Heart left ventricle (tissue), 7 donors: ENCODE measurements around the genes ERN1 and POLG2.

DNA sequence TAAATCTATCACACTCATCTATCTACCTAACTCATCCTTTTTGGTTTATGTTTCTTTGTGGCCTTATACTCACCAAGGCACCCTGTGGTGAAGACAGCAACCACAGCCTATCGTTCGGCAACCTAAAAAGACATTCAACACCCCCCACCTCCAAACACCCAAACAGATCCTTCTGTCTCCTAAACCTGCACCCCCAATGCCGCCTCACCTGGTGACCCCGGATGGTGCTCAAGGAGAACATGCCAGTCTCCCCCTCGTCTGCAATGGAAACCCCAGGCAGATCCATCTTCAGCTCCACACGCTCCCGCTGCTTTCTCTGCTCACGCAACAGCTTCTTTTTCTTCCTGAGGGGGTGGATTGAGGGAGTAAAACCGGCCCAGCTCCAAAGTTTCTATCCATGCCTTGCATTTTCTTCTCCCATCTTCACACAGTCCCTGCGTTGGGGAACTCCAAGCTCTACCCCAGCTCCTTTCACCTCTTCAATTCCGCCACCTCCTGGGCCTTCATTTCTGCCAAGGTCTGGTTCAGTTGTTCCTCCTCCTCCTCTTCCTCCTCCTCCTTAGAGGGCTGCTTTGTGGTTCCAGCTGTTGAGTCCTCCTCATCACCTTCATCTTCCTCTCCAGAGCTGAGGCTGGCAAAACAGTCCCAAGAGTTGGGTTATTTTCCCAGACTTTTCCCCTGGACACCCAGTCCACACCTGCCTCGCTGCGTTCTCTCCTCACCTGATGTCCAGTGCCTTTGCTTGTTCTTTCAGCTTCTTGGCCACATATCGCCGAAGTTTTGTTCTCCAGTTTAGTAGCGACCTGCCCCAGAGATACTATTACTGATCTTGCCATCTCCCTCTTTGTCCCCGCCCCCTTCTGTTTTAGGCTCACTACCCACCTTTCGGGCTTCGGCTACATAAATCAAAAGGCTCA, 3.4 kb upstream of the PSMC5 start:
- PRO-cap, 6 experiments, result no peak in any of the 6 experiments
- RAMPAGE, long total RNA, 2 experiments, result no peak in any of the 2 experiments
- RRBS, result no CpG with 5 or more reads among the region's 19 CpGs

DNA sequence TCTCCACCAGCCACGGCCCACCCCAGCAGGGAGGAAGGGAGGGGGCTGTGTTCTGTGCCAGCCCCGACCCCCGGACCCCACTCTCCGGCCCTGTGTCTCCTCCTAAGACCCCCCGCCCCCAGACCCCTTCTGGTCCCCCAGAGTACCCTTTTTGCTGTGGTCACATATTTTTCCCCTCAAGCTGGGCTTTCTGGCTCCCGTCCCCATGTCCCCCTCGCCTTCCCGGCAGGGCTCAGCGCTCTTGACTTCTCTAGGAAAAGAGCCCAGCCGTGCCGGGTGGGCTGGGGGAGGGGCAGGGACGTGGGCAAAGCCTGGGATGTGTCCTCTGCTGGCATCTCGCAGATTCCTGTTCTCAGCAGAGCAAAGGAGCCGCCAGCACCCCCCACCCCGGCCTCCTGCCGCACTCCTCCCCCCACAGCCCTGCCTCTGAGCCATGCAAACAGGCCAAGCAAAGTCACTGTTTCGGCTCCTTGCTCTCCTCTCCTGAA, 9.6 kb upstream of the PRR29 start:
- PRO-cap, 6 experiments, result no peak in any of the 6 experiments
- RAMPAGE, long total RNA, 2 experiments, result no peak in any of the 2 experiments
- RRBS, result 15% methylated on average over 5 of the region's 17 CpGs

- PRO-cap, 6 experiments, result no peak in any of the 6 experiments
- RAMPAGE, long total RNA, 2 experiments, result no peak in any of the 2 experiments
- RRBS, result no CpG with 5 or more reads among the region's 3 CpGs
Observed at GRCh38 chr17:64090982-64091598, 38.9 kb downstream of the ERN1 start.

DNA sequence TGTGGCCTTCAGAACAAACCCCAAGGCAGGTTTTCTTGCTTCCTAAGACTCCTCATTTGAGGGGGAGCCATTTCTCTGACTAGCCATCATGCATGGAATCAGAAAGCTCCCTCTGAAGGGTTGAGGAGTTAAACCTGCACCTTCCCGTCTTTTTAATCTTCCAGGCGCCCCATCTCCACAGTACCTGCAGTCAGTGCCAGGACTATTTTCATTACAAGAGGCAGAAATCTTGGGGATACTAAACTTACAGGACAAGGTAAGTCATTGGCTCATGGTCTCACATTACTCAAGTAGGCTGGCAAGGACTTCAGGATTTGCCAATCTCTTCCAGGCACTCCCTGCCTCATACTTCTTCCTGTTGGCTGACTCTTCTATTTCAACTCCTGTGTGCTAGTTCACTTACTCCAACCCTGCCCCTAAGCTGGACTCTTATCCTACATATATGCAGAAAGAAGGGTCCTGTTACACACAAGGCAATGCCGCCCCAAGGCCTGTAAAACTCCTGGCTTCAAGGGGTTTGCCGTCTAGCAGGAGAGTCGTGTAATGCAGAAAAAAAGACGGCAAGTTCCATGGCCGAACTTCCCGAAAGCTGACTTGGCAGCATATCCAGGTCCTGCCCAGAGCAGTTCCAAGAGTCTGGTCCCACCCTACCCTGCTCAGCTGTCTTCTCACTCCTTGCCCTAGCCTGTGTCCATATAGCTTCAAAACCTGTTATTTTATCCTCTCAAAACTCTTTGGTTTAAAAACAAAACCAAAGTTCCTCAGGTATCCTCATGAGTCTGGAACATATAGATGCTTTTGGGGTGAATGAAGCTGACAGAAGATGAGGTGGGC, 14.8 kb downstream of the ERN1 start:
- PRO-cap, 6 experiments, result no peak in any of the 6 experiments
- RAMPAGE, long total RNA, 2 experiments, result no peak in any of the 2 experiments
- RRBS, result no CpG with 5 or more reads among the region's 8 CpGs

- PRO-cap, 6 experiments, result peak in 3 of 6 experiments; most common plus-strand start chr17:64129399 (in 2)
- RAMPAGE, long total RNA, 2 experiments, result no peak in any of the 2 experiments
- RRBS, result no CpG with 5 or more reads among the region's 15 CpGs
Observed at GRCh38 chr17:64128828-64129512, 974 bp downstream of the ERN1 start.

DNA sequence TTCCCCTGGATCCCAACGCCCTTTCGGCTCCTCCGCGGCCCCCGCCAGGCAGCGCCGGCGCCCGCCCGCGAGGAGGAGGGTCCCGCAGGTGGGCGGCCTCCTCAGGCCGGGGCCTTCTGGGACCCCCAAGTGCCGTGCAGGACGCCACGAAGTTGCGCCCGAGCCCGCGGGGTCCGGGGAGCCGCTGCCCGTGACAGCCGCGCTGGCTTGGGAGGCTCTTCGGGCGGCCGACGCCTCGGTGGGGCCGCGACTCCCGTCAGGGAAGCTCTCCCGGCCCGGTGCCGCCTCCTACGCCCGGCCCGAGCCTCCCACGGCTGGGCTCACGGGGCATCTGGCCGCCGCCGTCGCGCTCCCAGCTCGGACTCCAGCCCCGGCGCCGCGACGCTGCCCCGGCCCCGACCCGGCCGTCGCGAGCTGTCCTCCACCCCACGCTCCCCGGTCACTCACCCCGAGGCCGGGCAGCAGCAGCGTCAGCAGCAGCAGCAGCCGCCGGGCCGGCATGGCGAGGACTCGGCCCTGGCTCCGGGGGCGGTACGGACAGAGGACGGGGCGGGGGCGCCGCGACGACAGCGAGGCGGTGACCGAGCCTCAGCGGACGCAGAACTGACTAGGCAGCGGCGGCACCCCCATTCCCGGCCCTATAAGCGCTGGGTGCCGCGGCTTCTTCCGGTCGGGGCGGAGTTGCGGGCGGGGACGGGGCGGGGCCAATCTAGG, at the start of gene ERN1:
Gene ERN1, minus strand, starts transcription at position 616 of the 714 bp plus-strand sequence.
- PRO-cap, 6 experiments, result peak in 6 of 6 experiments; most common minus-strand start position 512 of the sequence (in 4)
- RAMPAGE, long total RNA, 2 experiments, result no peak in any of the 2 experiments
- RRBS, result 1% methylated on average over 59 of the region's 96 CpGs

GRCh38 chr17:64133539-64133863, 3.6 kb upstream of the ERN1 start:
- PRO-cap, 6 experiments, result no peak in any of the 6 experiments
- RAMPAGE, long total RNA, 2 experiments, result no peak in any of the 2 experiments
- RRBS, result no CpG with 5 or more reads among the region's 5 CpGs

DNA sequence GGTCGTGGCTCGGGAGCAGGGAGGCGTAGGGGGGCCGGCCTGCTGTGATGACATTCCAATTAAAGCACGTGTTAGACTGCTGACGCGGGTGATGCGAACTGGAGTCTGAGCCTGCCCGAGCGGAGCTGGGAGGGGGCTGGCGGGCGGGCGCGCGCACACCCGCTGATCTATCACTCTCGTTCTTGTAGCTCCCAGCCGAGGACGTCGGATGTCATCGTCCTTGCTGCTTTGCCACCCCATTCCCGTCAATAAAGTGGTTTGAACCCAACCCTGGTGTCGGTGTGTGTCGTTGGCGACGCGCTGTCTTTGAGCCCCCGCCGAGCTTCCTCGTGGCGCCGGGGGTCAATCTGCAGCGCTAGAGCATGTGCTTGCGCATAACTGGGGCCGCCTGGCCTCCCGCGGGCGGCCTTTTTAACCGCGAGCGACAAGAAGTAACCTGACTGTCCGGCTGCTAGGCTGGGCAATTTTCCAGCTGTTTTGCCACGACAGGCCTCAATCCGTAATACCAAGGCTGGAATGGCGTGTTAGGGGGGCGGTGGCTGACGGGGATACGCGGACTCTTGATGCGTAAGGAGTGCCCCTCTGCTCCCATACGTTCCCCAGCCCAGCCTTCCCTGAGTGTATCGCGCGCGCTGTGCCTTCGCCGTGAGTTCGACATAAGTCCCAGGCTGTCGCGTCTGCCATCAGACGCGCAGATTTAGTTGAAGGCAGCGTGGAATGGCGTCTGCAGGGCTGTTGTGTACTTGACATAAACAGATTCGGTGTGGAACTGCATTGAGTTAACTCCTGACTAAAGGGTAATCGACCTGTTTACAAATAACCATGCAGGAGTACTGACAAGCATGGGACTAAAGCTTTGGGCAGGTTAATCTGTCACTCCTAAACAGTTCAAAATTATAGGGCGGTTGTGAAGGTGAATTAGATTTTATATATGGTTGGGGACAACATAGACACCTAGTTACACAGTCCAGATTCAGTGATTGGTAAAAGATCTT, 16.4 kb upstream of the ERN1 start:
- PRO-cap, 6 experiments, result peak in 5 of 6 experiments; most common plus-strand start position 648 of the sequence (in 2); most common minus-strand start position 479 of the sequence (in 5)
- RAMPAGE, long total RNA, 2 experiments, result no peak in any of the 2 experiments
- RRBS, result under 1% methylated on average over 10 of the region's 67 CpGs

DNA sequence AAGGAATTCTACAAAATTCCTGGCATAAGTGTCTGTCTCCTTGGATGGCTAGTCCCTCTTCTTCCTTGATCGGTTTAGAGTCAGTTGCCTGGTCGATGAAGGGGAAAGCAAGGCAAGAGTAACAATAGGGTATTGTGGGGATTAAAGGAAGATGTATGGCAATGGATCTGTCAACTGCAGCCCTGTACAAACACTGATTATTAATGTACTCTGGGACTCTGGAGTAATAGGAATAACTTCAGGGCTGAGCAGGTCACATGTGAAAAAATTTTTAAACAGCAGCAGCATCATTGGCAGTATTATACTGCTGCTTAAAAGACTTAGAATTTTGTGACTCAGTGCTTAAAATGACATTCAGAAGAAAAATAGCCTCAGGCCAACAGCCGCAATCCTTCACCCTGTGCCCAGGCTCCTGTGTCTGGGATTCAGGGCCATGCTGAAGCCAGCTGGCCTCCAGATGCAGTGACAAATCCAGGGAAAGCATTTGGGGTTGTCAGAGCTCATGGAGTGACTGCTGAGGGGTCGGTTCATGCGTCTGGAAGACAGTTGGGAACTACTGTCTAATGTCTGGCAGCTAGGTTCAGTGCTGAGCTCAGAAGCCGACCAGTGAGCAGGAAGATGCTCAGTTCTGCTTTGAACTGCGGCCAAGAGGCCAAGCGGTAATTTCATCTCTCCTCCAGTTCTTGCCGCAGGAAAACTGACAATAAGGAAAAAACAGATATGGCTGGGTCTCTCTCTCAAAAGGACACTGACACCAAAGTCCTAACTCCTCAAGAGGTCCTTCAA, 22.2 kb downstream of the TEX2 start:
- PRO-cap, 6 experiments, result peak in 2 of 6 experiments; most common plus-strand start position 456 of the sequence (in 1); most common minus-strand start position 199 of the sequence (in 1)
- RAMPAGE, long total RNA, 2 experiments, result no peak in any of the 2 experiments
- RRBS, result no CpG with 5 or more reads among the region's 9 CpGs

- PRO-cap, 6 experiments, result peak in 2 of 6 experiments; most common plus-strand start chr17:64332258 (in 1); most common minus-strand start chr17:64332018 (in 2)
- RAMPAGE, long total RNA, 2 experiments, result no peak in any of the 2 experiments
- RRBS, result no CpG with 5 or more reads among the region's 8 CpGs
Observed at GRCh38 chr17:64331909-64332542, 58.6 kb downstream of the PECAM1 start.

DNA sequence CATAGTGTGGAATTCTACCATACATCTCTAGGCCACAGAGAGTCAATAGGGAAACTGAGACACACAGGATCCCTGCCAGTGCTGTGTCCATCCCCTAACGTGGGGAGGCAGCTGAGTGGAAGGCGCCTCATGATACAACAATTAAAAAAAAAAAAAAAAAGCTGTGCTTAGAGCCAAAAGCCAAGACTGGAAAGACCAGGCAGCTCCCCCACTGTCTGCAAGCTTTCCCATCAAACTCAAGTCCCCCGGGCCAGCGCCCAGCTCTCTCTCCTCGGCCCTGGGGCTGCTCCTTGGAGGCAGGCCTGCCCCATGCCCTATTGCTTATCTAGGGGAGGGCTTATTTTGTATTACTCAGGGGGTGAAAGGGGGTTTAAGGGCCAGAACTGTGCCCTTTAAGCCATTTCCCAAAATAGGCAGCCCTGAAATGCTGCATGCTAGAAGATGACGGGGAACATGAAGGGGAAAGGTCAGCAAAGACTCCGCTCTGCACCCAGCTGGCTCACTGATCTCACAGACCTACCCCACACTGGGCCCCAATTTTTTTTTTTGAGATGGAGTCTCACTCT, 56.6 kb downstream of the PECAM1 start:
- PRO-cap, 6 experiments, result no peak in any of the 6 experiments
- RAMPAGE, long total RNA, 2 experiments, result no peak in any of the 2 experiments
- RRBS, result no CpG with 5 or more reads among the region's 7 CpGs

GRCh38 chr17:64392727-64393396, 2.2 kb upstream of the PECAM1 start:
- PRO-cap, 6 experiments, result no peak in any of the 6 experiments
- RAMPAGE, long total RNA, 2 experiments, result no peak in any of the 2 experiments
- RRBS, result no CpG with 5 or more reads among the region's 15 CpGs

GRCh38 chr17:64496954-64497990, at the start of gene POLG2:
Gene POLG2, minus strand, starts transcription at chr17:64497054.
- PRO-cap, 6 experiments, result peak in 6 of 6 experiments; most common plus-strand start chr17:64497136 (in 3); most common minus-strand start chr17:64497218 (in 4)
- RAMPAGE, long total RNA, 2 experiments, result start-site peak on the minus strand in 2 of 2 experiments, at chr17:64497055-64497060 at its widest, 20 to 26 reads per replicate
- RRBS, result 3% methylated on average over 16 of the region's 42 CpGs

DNA sequence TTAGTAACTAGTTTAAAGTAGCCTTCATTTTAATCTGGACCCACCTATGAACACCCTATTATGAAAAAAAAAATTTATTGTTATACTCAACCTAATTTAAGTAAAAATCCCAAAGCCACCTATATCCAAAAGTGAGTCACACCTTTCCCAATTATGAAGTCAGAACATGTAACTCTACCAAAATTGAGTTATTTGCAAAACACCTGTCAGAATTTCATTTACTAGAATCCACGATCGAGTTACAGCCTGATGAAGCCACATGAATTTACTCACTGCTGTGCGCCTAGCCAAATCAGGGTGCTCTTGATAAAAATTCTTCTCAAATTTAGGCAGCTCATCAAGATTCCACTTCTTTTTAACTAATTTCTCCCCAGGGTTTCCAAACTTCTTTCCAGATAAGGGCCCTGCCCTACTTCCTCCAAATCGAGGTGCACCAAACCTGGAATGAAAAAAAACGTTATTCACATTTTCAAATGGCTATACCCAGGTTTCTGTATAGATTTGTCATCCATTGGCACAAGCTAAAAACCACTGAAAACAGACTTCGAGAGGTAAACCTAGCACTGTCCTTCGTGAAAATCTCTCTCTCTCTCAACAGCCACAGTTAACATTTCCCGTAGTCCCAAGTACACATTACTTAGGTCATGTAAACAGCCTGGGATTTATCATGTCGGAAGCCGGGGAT, 1.5 kb downstream of the DDX5 start:
- PRO-cap, 6 experiments, result no peak in any of the 6 experiments
- RAMPAGE, long total RNA, 2 experiments, result no peak in any of the 2 experiments
- RRBS, result no CpG with 5 or more reads among the region's 10 CpGs

DNA sequence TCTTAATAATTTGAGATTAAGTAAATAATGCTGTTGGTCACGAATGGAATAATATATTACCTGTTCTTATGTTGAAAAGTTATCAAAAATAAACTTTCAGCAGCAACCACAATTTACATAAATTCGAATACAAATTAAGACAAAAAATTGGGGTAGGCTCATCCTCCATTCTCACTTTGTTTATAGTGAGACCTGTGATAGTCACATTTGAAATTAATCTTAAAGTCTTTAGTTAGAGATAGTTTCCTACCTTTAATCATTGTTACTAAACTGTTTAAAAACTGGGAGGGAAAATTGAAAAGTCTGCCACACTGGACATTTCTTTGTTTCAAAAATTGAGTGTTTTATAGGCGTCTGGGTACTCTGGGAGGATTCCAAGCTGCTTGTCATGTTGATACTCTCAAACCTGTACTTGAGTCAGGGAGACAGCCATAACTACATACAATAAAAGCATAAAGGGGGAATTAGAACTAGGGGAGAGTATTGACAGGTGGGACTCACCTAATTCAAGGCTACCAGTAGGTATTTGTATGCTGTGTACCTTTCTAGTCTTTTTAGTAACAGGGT, 8.1 kb downstream of the CEP95 start:
- PRO-cap, 6 experiments, result no peak in any of the 6 experiments
- RAMPAGE, long total RNA, 2 experiments, result no peak in any of the 2 experiments
- RRBS, result no CpG with 5 or more reads among the region's 3 CpGs

GRCh38 chr17:64764203-64764980, 102.3 kb upstream of the SMURF2 start:
- PRO-cap, 6 experiments, result no peak in any of the 6 experiments
- RAMPAGE, long total RNA, 2 experiments, result no peak in any of the 2 experiments
- RRBS, result no CpG with 5 or more reads among the region's 10 CpGs

- PRO-cap, 6 experiments, result peak in 4 of 6 experiments; most common plus-strand start chr17:64777052 (in 2); most common minus-strand start chr17:64776836 (in 2)
- RAMPAGE, long total RNA, 2 experiments, result no peak in any of the 2 experiments
- RRBS, result no CpG with 5 or more reads among the region's 50 CpGs
Observed at GRCh38 chr17:64776532-64777753, 114.8 kb upstream of the SMURF2 start.

GRCh38 chr17:64815058-64815707, 104.1 kb downstream of the LRRC37A3 start:
- PRO-cap, 6 experiments, result no peak in any of the 6 experiments
- RAMPAGE, long total RNA, 2 experiments, result no peak in any of the 2 experiments
- RRBS, result no CpG with 5 or more reads among the region's 8 CpGs

- PRO-cap, 6 experiments, result no peak in any of the 6 experiments
- RAMPAGE, long total RNA, 2 experiments, result no peak in any of the 2 experiments
- RRBS, result no CpG with 5 or more reads among the region's 7 CpGs
Observed at GRCh38 chr17:64974089-64974891, 55.0 kb upstream of the LRRC37A3 start.

- PRO-cap, 6 experiments, result peak in 1 of 6 experiments; most common minus-strand start chr17:64986485 (in 1)
- RAMPAGE, long total RNA, 2 experiments, result no peak in any of the 2 experiments
- RRBS, result no CpG with 5 or more reads among the region's 12 CpGs
Observed at GRCh38 chr17:64986329-64987015, 67.2 kb upstream of the LRRC37A3 start.